ENCODE measurements around a stretch of chr14.

DNA sequence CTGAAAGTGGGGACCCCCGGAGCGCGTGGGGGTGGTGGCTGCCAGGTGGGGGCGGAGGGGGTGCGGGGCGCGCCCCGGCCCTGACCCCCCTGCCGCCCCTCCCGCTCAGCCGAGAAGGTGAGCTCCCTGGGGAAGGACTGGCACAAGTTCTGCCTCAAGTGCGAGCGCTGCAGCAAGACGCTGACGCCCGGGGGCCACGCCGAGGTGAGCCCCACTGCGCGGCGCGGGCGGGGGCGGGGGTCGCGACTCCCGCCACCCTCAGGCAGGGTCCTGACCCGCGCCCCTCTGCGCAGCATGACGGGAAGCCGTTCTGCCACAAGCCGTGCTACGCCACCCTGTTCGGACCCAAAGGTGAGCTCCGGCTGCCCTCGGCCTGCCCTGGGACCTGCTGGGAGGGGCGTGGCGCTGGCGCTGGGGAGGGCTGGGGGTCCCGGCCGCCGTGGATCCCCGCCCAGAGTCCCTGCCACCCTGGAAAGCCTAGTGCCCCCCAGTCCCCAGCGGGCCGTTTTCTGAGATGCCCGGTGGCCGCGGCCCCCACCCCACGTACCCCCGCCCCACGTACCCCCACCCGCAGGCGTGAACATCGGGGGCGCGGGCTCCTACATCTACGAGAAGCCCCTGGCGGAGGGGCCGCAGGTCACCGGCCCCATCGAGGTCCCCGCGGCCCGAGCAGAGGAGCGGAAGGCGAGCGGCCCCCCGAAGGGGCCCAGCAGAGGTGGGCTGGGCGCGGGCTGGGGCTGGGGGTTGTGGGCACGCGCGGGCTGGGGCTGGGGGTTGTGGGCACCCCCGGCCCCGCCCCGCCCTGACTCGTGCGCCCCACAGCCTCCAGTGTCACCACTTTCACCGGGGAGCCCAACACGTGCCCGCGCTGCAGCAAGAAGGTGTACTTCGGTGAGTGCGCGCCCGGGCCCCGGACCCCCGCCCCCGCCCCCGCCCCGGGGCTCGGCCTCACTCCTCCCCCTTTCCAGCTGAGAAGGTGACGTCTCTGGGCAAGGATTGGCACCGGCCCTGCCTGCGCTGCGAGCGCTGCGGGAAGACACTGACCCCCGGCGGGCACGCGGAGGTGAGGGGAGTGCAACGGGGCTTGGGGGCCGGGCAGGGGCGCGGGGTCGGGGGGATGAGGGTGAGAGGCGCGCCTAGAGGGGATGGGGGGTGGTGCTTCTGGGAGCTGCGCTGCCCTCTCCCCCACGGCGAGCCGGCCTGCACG lies 3.9 kb downstream of the CRIP2 start:
- PRO-cap: no peak

- PRO-cap: no peak
These were observed 161.6 kb downstream of the TMEM121 start for GRCh38 chr14:105687679-105688619.

DNA sequence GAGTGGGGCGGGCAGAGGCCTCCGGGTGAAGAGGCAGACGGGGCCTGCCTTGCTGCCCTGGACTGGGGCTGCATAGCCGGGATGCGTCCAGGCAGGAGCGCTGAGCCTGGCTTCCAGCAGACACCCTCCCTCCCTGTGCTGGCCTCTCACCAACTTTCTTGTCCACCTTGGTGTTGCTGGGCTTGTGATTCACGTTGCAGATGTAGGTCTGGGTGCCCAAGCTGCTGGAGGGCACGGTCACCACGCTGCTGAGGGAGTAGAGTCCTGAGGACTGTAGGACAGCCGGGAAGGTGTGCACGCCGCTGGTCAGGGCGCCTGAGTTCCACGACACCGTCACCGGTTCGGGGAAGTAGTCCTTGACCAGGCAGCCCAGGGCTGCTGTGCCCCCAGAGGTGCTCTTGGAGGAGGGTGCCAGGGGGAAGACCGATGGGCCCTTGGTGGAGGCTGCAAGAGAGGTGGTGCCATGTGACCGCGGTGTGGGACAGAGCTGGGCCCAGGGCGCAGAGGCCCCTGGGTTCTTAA lies 216.3 kb downstream of the TMEM121 start:
- PRO-cap: no peak

- PRO-cap: no peak
These were observed 336.6 kb downstream of the TMEM121 start for GRCh38 chr14:105862590-105863836.

DNA sequence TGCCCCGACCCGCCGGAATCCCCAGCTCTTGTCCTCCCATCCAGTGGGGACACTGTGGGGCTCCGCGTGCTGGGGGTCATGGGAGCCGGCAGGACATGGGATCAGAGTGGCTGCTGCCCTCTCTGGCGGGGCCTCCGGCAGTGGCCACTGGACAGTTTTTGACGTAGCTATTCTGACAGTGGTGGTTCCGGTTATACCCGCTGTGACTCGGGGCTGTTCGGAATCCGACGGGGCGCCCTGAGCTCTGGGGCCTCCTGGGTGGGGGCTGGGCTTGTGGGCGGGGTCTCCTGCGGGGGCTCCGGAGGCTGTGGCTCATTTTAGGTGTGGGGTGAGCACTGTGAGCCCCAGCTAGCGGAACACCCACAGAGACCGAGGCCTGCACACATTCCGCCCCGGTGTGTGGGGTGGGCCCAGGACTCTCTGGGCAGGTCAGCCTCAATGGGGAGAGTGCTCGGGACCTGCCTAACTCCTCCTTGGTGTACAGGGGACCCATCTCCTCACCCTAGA lies 374.1 kb downstream of the TMEM121 start:
- PRO-cap: no peak

- PRO-cap: no peak
These were observed 460.4 kb downstream of the TMEM121 start for GRCh38 chr14:105986706-105987289.

- PRO-cap: no peak
These were observed 581.9 kb downstream of the TMEM121 start for GRCh38 chr14:106108368-106108590.

Data from progenitor cell of endocrine pancreas (in vitro differentiated cells).